ENCODE measurements around a stretch of chr2.

- PRO-cap = no peak
Observed at GRCh38 chr2:20129057-20130030, 77.9 kb upstream of the LAPTM4A start.

GRCh38 chr2:20185313-20186060 is 39.4 kb downstream of the SDC1 start:
- PRO-cap = no peak

DNA sequence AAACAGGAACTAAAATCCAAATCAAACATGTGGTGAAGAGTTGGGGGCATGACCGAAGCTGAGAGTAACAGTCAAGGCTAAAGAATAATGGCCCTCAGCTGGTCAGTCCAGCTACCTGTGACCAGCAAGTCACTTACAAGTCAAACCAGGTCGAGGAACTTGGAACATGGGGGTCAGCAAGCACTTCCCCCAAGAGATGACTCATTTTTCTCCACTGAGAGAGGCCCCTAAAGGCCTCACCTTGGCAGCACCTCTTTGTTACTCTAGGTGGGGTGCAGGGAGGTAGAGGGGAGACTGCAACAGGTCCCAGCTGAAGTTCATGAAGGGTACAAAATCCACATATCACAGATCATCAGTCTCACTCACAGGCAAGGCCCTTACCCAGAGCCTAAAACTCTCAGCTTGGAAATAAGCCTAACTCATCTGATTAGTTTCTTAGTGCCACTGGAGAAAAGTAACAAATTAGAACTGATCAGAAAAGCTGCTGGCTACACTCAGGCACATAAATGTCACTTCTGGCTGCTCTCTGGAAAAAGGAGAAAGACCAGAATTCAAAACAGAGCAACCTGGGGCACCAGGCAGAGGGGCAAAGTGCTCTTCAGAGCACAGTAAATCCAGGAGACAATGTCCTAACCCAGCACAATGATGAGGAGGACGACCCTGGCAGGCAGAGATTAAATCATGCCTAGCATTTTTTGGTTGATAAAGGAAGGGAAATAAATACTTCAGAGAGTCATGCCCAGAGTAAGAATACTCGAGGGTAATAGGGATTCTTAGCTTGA is 3.9 kb downstream of the SDC1 start:
- PRO-cap = no peak

GRCh38 chr2:20224173-20224518 is 784 bp downstream of the SDC1 start:
- PRO-cap = no peak

- PRO-cap = no peak
Observed at GRCh38 chr2:20235961-20236498, 11.1 kb upstream of the SDC1 start.

- PRO-cap = no peak
Observed at GRCh38 chr2:20351932-20352438, 1.3 kb upstream of the PUM2 start.

DNA sequence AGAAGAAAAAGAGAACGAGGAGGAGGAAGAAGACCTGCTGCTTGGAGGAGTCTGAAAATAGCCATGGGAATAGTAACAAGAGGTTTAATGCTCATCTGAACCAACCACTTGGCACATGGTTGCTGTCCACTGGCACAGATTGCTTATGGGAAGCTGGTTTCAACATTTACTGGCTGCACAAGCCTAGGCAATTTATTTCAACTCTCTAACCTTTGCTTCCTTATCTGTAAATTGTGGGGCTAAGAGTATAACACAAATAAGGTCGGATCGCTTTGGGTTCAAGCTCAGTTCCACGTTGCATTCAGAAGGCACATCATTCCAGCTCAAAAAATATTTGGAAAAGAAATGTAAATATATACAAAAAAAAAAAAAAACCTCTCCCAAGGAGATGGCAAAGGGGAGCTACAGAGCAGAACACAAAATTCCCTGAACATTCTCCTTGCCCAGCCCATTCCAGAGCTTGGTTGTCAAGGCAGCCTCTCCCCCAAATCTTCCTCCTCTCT is 14.1 kb upstream of the RHOB start:
- PRO-cap = no peak

GRCh38 chr2:20449445-20450018 is 2.7 kb downstream of the RHOB start:
- PRO-cap = no peak

- PRO-cap = no peak
Observed at GRCh38 chr2:20501172-20501432, 54.2 kb downstream of the RHOB start.

DNA sequence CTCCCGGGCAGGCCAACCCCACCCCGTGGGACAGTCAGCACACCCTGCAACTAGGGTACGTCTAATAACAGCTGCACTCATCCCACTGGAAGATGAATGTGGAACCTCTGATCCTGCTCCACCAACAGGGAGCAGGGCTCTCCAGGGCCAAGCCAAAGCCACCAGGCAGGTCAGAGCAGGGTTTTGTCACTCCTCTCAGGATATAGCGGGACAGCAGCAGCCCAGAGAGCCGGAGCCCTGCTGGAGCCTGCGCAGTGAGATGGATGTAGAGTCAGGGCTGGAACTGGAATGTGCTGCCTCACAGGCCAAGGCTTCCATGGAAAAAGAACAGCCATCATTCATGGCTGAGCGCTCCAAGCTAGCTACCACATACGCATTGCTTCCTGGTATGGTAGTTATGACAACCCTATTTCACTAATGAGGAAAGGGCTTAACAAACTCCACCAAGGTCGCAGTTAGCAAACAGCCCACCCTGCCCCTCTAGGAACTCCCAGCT is 85.3 kb downstream of the HS1BP3 start:
- PRO-cap = no peak

- PRO-cap = no peak
Observed at GRCh38 chr2:20596921-20597624, 53.8 kb downstream of the HS1BP3 start.

- PRO-cap = no peak
Observed at GRCh38 chr2:20614615-20615178, 36.2 kb downstream of the HS1BP3 start.

DNA sequence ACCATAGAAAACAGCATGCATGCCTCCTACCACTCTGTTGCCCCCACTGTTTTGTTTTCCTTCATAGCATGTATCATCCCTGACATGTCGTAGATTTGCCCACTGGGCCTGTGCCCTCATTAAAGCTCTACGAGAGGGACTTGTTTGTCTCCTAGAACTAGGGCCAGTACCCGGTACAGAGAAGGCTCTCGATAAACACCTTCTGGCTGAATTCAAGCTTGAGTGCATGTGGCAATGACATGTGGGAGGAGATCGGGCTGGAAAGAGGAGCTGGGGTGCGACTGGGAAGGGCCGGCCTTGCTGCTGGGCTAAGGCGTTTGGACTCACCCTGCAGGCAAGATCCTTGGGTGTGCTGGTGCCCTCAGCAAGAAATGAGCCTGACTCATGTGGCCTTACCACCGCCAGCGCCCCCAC is 1.5 kb downstream of the HS1BP3 start:
- PRO-cap = no peak

- PRO-cap = no peak
Observed at GRCh38 chr2:20988865-20989402, 54.9 kb downstream of the APOB start.

GRCh38 chr2:21002470-21003569 is 41.1 kb downstream of the APOB start:
- PRO-cap = no peak

GRCh38 chr2:21036459-21037668 is 7.0 kb downstream of the APOB start:
- PRO-cap = no peak

GRCh38 chr2:22027920-22028135 is 904.1 kb downstream of the TDRD15 start:
- PRO-cap = no peak

- PRO-cap = no peak
Observed at GRCh38 chr2:23426353-23427156, 41.6 kb downstream of the KLHL29 start.

GRCh38 chr2:23453219-23453651 is 68.3 kb downstream of the KLHL29 start:
- PRO-cap = no peak

DNA sequence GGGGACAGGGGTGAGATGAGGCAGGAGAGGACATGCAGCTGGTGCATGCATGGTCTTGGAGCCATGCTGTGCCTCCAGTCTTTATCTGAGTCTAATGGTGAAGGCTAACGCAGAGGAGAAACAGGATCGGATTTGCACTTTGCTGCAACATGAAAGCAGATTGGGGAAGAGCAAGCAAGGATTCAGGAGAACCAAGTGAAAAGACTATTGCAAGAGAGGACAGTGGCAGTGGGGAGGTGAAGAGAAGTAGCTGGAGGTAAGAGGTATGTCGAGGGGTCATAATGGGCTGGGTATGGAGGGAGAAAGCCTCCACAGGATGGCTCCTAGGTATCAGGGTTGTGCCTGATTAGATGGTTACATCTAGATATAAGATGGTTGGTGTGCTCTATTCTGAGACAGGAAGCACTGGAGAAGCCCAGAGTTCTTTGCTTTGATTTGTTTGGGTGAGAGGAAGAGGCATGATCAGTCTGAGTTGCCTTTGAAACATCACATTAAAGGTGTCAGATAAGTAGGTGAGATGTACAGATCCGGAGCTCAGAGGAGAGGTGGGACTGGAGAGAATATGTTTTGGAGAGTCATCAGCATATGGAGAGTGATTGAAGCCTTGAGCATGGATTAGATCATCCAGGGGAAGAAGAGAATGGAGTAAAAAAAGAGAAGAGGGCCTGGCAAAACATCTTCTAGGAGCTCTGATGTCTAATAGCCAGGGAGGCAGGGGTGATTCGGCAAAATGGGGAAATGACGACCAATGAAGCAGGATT is 74.0 kb downstream of the KLHL29 start:
- PRO-cap = no peak

All from SP-49 (cell line).